Iris pigment epithelial cell (primary cell): ENCODE measurements around the genes PEMT, GID4 and LLGL1.

DNA sequence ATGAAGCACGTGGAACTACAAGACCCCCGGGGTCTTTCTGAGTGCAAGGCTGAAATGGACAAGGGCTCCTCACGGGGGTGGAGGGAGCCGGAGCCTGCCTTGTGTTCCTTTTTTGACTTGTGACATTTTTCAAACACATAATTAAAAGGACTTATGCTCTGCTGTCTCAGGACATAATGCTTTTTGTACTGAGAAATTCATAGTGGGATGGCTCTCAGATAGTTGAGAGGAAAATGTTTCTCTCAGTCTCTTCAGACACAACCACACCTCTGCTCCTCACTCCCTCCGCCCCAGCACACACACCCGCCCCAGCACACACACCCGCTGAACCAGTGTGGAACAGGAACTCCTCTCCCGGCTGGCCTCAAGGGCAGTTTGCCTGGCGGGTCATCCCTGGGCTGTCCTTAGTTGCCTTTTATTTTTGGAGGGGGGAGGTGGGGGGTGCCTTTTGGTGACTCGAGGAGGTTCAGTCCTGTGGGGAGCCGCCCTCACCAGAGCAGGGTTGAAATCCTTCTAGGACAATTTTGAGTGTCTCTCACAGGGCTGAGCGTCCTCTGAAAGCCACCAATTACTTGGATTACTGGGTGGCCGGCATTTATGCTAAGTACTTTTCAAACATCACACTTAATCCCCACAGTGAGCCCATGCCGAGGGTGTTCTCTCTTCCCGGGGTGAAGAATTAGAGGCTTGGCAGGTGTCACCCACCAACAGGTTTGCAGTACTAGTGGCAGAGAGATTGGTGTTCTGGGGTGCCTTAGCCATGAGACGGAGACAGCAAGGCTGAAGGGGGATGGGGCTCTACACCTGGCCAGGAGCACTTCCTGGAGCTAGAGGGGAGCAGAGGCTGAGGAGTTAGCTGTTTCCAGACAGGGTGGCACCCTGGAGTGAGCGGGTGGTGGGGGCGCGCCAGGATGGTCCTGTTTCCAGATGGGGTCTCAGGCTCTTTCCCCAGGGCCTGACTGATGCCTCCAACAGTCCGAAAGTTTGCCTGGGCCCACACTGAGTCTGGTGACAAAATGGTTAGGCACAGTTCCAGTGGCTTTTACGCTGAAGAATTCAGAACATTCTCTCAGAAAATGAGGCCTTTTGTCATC lies 2.8 kb downstream of the RASD1 start:
- RRBS: 64% methylated on average over 5 of the region's 21 CpGs

GRCh38 chr17:17576780-17577684 lies 14.5 kb downstream of the PEMT start:
- RRBS: no CpG with 5 or more reads among the region's 27 CpGs

DNA sequence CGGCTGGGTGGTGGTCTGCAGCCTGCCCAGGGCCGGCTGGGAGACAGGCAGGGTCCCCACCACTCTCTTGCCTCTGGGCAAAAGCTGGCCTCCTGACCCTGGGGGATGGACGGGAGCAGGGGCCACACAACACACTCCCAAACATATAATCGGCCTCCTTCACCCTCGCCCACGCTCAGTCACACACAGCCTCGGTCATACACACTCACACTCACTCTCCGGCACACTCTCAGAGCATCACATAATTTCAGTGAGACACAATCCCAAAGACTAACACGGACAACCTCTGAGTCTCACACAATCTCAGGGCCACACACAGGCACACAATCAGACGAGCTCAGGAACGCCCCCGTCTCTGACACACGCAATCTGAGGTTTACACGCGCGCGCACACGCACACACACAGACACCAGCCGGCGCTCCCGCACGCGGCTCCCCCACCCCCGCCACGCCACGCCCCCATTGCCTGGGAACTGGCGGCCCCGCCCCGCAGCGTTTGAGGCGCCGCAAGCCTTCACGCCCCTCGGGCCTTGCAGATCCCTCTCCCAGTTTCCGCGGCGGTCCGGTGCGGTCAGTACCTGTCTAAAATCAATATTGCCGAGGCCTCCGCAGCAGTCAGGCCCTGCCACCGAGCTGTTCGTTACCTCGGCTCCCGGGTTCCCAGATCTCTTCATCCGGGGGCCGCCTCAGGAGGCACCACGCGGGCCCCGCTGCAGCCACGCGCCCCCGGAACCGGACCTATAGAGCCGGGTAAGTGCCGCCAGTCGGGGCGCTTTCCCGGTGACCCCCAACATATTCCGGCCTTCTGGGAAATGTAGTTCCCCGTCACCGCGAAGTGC lies at the start of gene PEMT:
TSS of gene PEMT (minus strand) at position 756 of the 839 bp plus-strand sequence.
- RRBS: 2% methylated on average over 16 of the region's 63 CpGs

- RRBS: 2% methylated on average over 68 of the region's 120 CpGs
These were observed 724 bp downstream of the RAI1 start for GRCh38 chr17:17681688-17682675.

DNA sequence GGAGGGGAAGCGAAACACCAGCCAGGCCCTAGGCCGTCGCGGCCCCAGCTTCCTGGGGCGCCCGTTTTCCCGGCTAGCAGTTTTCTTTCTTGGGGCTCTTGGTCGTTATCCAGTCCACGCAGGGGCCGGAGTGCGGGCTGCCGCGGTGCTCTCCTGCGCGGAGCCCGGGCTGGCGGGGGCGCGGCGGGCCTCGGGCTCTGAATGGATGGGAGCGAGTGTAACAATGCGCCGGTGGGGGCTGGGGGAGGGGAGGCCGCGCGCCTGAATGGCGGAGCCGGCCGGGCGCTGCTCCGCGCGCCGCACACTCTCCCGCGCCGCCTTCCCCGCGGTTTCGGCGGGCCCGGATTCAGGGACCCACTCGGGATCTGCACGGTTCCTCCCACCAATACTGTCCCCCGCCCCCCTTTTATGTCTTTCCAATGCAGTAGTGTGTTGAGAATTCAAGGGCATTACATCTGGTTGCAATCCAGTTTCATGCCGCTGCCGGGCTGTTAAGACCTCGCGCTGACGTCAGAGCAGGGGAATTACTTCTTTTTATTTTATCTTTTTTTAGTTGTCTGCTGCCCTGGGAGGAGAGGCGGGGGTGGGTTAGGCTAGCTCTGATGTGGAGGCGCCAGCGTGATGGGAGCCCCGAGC lies 1.5 kb downstream of the RAI1 start:
- RRBS: 4% methylated on average over 36 of the region's 55 CpGs

GRCh38 chr17:17698515-17699577 lies 17.6 kb downstream of the RAI1 start:
- RRBS: 51% methylated on average over 2 of the region's 12 CpGs

- RRBS: 56% methylated on average over 11 of the region's 20 CpGs
These were observed 62.4 kb downstream of the SREBF1 start for GRCh38 chr17:17774229-17774989.

GRCh38 chr17:17783068-17784065 lies 53.4 kb downstream of the SREBF1 start:
- RRBS: 2% methylated on average over 29 of the region's 90 CpGs

DNA sequence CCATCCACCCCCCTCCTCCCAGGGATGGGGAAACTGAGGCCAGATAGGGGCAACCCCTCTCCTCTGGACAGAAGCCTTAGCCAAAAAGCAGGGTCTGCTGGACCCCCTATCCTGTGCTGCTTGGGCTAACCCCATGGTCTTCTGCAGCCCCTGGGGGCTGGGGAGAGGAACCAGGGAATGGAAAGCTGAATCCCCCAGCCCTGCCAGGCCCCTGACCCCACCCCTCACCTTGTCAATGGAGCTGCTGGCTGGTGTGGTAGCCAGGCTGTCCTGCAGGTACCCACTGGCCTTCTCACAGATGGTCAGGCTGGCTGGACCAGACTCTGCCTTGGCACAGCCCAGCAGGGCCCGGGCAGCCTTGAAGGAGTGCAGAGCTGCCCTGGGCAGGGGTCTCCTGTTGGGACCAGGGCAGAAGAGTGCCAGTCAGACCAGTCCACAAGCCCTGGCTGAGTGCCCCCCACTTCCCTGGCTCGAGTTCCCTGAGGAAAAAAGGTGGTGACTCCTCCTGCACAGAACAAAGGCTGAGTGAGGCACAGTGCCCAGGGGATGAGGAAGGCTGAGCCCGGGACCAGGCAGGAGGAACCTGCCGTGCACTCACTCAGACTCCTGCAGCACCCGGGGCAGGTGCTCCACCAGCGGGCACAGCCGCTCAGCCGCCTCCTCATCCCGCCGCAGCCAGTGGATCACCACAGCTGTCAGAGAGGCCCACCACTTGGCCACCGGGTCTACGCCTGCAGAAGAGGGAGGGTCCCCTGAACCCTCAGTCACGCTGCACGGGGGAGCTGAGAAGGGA lies 22.6 kb downstream of the SREBF1 start:
- RRBS: 78% methylated on average over 5 of the region's 14 CpGs

DNA sequence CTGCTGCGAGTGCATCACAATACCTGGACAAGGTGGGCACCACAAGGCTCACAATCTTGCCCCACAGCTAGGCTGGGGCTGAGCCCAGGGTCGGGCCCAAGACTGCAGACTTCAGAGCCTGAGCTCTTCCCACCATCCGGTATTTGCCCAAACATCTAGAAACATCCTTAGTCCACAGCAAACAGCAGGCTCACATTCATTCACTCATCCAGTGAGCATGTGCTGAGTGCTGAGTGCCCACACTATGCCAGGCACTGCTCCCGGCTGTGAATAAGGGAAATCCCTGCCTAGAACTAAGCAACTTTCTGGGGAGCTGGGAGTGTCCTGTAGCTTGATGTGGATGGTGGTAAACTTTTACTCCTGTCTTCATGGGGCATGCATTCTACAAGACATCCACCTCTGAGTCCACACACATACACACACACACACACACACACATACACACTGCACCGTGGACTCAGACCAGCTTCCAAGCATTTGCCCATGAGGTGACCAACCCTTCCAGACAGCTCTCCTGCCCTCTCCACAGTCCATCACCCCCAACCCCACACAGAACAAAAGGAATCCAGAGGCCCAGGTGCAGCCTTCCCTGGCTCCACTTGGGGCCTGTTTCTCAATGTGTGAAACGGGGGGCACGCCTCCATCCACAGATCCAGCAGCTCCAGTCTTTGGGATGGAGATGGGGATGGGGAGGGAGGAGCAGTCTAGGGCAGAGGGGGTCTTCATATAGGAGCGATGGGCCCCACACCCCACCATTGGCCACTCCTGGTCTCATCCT lies 15.9 kb downstream of the SREBF1 start:
- RRBS: no CpG with 5 or more reads among the region's 8 CpGs

DNA sequence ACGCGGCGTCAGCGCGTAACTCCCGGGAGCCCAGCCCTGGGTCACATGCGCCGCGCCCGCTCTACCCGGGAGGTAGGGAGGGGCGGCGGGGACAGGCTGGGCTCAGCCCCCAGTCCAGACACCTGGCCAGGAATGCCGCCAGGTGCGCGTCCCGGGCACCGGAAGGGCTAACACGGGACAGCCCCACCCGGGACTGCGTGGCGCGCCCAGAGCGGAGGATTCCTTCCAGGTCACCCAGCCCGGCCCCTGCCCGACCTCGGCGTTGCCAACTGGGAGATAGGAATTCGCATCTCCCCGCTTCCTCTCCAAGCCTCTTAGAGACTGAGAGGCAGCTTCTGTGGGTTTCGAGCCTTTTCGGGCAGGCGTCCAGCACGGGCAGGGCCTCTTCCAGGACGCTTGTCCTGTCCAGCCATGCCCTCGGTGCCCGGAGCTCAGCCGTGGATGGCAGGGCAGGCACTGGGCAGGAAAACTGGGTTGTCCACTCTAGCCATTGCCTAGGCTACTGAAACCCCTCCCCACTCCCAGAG lies 3.5 kb upstream of the SREBF1 start:
- RRBS: 2% methylated on average over 23 of the region's 38 CpGs

DNA sequence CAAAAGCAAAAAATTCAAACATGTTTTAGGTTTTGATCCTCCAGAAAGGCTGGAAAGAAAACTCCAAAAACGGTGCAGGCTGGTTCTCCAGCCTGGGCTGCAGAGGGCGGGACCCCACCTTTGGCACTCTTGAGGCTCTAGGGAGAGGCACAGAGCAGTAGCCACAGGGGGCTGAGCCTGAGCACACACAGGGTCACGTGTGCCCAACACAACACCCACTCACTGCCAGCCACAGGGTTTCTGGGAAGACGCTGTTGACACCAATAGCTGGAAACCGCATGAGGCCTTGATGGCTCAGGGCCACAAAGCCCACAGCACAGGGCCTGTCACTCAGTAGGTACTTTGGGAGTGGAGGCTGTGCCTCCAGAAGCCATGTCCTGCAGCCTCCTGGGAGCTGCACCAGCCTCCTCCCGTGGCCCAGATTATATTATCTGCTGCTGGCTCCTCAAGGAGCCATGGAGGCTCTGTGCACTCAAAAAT lies 12.3 kb upstream of the SREBF1 start:
- RRBS: no CpG with 5 or more reads among the region's 6 CpGs

GRCh38 chr17:17920951-17922114 lies 50.9 kb downstream of the TOM1L2 start:
- RRBS: no CpG with 5 or more reads among the region's 11 CpGs

GRCh38 chr17:17955256-17955756 lies 16.9 kb downstream of the TOM1L2 start:
- RRBS: no CpG with 5 or more reads among the region's 11 CpGs

DNA sequence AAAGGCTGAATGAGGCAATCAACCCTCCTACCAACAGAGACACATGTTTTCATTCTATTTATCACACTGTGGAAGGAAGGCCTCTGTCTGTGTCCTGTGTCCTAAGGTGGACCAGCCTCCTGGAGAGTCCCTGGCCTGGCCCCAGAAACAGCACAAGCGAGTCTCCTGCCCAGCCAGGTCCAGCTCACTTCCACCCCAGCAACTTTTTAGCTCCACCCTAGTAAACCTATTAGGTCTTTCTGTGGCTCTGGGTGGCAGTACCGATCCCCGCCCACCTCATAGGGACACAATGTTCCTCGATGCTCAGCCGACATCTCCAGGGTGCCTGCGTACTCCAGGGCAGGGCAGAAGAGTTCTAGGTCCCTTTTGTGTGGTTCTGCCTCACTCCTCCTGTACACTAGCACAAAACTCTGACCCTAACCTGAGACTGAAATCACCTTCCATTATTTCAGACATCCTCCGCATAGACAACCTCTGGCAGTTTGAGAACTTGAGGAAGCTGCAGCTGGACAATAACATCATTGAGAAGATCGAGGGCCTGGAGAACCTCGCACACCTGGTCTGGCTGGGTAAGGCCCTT lies 10.8 kb downstream of the DRC3 start:
- RRBS: no CpG with 5 or more reads among the region's 9 CpGs

DNA sequence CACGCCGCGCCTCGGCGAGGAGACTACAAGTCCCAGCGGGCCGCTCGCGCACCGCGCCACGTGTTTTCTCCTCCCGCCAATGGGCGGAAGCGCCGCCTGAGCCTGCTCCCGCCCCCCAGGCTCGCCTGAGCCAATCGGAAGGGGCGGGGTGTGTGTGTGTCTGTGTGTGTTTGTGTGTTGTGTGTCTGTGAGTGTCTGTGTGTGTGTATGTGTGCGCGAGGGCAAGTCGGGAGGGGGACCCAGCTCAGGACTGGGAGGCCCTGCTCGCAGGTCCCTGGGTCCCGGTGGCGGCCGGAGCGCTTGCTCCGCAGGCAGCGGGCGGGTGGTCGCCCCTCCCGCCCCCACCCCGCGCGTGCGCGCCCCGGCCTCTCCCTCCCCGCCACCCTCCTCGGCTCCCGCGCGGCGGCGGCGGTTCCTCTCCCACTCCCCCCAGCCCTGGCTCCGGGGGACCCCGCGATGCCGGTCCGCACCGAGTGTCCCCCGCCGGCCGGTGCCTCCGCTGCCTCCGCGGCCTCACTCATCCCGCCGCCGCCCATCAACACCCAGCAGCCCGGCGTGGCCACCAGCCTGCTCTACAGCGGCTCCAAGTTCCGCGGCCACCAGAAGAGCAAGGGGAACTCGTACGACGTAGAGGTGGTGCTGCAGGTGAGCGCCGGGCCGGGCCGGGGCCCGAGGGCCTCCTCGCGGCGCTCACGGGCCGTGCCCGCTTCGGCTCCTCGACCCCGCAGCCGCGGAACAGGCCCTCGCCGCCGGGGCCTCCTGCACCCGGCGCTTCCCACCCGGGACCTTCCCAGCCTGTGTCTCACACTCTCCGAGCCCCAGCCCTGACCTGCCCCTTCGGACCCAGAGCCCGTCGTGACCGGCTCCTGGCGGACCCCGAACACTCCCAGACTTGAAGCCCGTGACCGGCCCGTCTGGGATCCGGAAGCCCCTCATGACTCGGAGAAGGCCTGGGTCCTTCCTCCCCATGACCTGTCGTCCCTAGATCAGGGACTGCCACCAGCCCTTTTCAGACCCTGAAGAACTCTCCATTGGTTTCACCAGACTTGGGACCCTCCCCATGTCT lies at the start of gene GID4:
TSS of gene GID4 (plus strand) at position 151 of the 1,066 bp plus-strand sequence.
- RRBS: 2% methylated on average over 55 of the region's 105 CpGs

DNA sequence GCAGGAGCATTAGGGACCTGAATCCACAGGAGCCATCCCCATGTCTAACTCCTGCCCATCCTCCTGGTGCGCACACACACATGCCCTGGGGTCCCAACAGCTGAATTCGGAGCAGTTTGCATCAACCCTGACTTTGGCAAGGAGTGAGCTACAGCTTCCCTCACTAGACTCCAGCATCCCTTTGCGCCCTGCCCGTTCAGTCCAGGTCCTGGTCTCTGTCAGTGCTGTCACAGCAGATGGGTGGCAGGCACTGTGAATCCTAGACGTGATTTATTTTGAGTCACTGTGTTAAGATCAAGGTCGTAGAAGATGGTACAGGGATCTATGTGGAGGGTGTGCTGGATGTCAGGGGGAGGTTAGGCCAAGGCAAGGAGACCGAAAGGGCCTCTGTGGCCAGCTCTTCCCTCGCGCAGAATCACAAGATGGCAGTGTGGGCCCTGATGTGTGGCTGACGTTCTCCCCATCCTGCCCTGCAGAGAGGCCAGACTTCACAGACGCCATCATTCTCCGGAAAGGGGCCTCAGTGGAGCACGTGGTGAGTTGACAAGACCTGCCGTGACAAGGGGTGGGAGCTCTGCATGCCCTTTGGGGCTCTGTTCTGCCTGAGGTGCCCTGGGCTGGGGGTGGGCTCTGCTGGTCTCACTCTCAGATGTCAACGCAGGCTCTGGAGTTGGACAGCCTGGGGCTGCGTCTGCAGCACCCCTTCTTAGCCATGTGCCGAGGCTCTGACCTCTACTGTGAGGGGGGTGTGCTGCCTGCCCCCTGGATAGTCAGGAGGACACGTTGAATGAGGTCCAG lies 4.2 kb upstream of the MYO15A start:
- RRBS: no CpG with 5 or more reads among the region's 18 CpGs

DNA sequence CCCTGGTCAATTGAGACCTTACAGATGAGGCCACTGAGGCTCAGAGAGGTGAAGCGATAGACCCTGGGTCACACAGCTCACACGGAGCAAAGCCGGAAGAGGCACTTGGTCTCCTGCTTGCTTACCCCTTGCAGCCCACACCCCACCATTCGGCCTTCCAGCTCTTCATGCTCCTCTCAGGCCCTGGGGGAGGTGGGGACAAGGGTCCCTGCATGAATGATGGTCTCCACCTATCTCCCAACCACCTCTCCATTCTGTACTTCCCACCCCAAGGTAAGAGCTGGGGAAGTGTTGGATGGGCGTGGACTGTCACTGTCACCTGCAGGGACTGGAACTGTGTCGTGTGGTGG lies 5.2 kb upstream of the ALKBH5 start:
- RRBS: no CpG with 5 or more reads among the region's 6 CpGs

DNA sequence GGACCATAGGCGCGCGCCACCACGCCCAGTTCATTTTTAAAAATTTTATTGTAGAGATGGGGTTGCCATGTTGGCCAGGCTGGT lies 1.1 kb upstream of the ALKBH5 start:
- RRBS: no CpG with 5 or more reads among the region's 4 CpGs

DNA sequence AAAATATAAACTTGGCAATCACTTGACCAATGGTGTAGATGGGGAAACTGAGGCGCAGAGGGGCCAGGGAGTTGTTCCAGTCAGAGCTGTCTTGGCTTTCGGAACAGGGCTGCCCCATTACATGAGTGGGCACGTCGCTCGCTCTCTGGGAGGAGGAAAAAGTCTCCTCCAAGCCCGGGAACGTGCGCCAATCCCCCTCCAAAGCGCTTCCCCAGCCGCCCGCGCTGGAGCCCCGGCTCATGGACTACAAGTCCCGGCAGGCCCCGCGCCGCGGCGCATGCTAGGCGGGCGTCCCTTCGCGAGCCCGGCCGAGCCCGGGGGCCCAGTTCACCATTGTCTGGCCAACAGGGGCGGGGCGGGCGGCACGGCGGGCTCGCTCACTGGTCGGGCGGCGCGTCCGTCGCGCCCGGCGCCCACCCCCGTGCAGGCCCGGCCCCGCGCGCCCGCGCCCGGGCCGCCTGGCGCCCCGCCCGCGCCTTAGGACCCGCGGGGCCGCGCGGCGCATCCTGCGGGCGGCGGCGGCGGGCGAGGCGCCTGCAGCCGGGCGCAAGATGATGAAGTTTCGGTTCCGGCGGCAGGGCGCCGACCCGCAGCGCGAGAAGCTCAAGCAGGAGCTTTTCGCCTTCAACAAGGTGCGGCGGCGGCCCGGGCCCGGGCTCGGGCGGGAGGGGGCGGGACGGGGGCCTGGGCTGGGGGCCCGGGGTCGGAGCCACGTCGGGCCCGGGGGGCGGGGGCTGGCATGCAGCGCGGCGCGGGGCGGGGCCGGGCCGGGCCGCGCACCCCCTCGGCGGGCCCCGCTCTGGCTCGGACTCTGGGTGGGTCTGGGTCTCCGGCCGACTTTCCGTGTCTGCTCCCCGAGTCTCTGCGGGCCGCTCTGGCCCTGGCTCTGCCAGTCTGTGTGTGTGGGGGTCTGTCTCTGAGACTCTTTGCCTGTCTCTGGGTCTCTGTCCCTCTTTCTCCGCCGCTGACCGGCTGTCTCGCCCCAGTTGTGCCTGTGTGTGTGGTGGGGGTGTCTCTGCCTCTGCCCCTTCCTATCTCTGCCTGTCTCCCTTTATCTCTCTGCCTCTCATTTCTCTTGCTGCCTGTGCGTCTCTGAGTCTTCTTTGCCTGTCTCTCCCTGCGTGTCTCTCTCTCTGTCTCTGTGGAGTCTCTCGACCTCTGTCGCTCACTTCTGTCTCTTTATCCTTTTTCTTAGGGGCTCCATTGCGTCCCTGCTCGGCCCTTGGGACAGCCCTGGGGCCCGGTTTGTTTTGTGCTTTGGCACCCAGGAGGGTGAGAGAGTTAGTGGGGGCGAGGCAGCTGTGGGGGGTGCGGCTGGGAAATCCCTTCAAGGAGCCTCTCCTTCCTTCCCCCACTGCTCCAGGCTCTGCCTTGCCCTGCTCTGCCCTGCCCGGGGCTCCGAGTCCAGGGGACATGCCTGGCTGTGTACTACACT lies at the start of gene LLGL1:
TSS of gene LLGL1 (plus strand) at position 504 of the 1,435 bp plus-strand sequence.
- RRBS: 1% methylated on average over 76 of the region's 127 CpGs